Pulmonary artery (tissue), 1 donor: ENCODE results near the gene SMIM29.

GRCh38 chr6:33299278-33299694 lies 544 bp upstream of the RGL2 start:
- PRO-cap = bidirectional peak, plus-strand start at chr6:33299480, minus-strand start at chr6:33299345

DNA sequence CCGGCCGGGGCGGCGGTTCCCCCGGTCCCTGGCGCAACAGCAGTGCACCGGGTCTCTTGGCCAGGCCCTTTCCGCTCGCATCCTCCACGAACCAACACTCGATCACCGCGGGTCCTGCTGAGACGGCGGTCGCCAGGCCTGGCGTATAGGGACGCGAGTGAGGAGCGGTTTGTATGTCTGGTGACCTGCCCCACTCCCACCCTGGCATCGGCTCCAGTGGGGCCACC lies 238 bp downstream of the TAPBP start:
- PRO-cap = no peak

- PRO-cap = bidirectional peak, plus-strand start at chr6:33425809, minus-strand start at chr6:33425658; bidirectional peak, plus-strand start at chr6:33426072, minus-strand start at chr6:33425995; bidirectional peak, plus-strand start at chr6:33426323, minus-strand start at chr6:33426254
These were observed 6.0 kb downstream of the SYNGAP1 start for GRCh38 chr6:33425594-33426436.

DNA sequence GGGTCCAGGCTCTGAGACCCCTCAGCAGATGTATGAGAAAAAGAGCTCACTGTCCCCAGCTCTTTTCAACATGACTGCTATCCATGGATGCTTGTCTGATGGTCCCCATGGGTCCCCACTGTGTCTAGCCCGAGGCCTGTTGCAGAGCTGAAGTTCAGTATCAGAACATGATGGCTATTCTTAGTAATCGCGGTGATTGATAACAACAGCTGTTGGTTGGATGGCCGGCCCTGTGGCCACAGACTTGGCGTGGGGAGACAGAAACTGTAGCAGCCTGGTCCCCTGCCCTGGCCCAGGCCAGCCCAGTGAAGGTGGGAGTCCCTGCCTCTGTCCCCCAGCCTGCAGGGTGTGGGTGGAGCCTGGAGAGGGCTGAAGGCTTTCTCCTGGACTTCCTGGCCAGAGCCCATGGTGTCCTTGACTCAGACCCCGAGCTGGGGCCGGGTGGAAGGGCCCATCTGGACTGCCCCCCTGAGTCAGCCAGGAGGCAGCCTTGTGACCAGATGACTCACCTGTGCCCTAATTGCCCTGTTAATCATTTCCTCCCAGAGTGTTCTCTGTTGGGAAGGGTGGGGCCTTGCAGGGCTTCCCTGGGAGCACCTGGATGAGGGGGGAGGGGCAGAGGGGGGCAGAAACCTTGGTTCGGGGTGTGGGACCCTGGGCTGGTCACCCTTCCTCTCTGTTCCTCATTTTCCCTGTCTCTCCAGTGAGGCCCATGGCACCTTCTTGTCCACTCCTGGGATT lies 10.0 kb upstream of the BAK1 start:
- PRO-cap = no peak

- PRO-cap = no peak
These were observed 13.2 kb upstream of the BAK1 start for GRCh38 chr6:33593084-33593851.

- PRO-cap = no peak
These were observed 13.3 kb upstream of the ITPR3 start for GRCh38 chr6:33607801-33608204.

GRCh38 chr6:33619833-33620133 lies 1.3 kb upstream of the ITPR3 start:
- PRO-cap = no peak

GRCh38 chr6:33638540-33639171 lies 17.5 kb downstream of the ITPR3 start:
- PRO-cap = no peak

- PRO-cap = no peak
These were observed 6.9 kb downstream of the UQCC2 start for GRCh38 chr6:33704613-33705007.

- PRO-cap = no peak
These were observed 2.0 kb upstream of the IP6K3 start for GRCh38 chr6:33748393-33749386.

DNA sequence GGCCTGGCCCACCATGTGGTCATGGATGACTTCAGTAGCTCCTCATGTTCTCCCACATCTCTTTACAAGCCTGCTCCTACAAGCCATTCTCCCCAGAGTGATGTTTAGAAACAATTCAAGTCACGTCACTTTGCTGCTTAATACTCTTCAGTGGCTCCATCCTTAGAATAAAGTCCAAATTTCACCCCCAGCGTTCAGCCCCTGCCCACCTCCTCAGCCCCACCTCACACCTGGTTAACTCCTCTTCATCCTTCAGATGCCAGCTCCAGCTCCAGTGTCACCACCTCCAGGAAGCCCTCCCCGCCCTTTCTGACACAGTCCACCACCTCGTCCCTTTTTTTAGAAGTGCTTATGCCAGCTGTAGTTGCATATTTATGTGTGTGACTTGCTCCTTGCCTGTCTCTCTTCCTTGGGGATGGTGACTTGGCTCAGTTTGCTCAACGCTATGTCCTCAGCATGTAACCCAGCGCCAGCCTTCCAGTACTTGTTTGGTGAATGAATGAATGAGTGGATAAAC lies 3.5 kb upstream of the IP6K3 start:
- PRO-cap = no peak

DNA sequence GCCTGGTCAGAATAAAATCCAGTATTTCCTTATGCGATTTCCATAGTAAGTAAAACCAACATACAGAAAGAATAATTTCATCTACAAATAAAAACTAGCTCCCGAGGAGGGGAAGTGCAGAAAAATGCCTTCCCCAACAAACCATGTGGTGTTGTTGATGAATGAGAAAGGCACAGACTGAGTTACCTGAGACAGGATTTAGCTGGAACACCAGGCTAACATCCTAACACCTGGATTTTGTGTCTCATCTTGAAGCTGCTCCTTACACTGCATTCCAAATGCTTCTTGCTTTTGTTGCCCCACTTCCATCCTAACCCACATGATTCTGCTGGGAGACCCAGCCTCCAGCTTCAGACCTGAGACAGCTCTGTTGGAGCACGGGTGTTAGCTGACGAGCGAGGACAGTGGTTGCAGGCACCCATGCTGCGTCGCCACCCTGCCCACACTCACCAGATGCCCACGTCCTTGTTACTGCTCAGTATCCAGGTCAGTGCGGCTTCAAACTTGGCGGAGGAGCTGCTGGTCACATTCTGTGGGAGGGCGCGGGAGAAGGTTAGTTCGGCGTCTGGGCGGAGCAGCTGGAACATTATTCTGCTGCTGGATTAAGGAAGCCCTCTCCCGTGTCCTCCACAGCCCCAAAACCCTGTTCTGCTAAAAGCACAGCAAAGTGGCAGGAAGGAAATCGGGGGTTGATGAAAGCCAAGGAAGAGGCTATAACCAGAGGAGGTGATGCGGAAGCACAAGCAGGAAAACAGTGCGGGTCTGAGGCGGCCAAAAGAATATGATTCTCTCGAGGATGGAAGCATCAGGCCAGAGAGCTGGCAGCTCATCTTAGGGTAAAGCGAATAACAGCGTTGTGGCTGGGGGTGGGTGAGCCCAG lies 9.0 kb downstream of the LEMD2 start:
- PRO-cap = no peak

DNA sequence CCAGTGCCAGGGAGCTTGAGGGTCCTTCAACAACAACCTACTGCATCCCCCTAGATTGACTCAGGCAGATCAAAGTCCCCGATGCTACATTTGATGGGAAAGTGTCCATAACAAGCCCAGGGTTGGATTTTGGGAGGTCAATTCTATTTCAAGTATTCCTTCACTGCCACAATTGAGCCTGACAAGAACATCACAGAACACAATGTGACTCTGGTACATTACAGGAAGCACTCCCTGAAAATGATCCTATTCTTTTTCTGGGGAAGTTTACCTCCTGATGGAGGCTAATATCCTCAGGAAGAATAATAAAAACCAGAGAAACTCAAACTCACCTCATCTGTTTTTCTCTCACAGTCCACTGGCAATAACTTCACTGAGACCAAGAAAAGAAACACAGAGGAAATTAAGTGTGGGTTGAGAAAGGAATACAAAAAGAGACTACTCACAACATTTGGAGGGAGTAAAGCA lies 2.5 kb downstream of the LEMD2 start:
- PRO-cap = no peak

GRCh38 chr6:33907919-33908833 lies 104.4 kb upstream of the MLN start:
- PRO-cap = no peak

- PRO-cap = no peak
These were observed 157.6 kb downstream of the GRM4 start for GRCh38 chr6:33988104-33988944.

- PRO-cap = no peak
These were observed 129.4 kb downstream of the GRM4 start for GRCh38 chr6:34016414-34016865.

GRCh38 chr6:34236968-34237828 lies 525 bp downstream of the HMGA1 start:
- PRO-cap = unidirectional peak, plus-strand start at chr6:34237152; bidirectional peak, plus-strand start at chr6:34237632, minus-strand start at chr6:34237404

DNA sequence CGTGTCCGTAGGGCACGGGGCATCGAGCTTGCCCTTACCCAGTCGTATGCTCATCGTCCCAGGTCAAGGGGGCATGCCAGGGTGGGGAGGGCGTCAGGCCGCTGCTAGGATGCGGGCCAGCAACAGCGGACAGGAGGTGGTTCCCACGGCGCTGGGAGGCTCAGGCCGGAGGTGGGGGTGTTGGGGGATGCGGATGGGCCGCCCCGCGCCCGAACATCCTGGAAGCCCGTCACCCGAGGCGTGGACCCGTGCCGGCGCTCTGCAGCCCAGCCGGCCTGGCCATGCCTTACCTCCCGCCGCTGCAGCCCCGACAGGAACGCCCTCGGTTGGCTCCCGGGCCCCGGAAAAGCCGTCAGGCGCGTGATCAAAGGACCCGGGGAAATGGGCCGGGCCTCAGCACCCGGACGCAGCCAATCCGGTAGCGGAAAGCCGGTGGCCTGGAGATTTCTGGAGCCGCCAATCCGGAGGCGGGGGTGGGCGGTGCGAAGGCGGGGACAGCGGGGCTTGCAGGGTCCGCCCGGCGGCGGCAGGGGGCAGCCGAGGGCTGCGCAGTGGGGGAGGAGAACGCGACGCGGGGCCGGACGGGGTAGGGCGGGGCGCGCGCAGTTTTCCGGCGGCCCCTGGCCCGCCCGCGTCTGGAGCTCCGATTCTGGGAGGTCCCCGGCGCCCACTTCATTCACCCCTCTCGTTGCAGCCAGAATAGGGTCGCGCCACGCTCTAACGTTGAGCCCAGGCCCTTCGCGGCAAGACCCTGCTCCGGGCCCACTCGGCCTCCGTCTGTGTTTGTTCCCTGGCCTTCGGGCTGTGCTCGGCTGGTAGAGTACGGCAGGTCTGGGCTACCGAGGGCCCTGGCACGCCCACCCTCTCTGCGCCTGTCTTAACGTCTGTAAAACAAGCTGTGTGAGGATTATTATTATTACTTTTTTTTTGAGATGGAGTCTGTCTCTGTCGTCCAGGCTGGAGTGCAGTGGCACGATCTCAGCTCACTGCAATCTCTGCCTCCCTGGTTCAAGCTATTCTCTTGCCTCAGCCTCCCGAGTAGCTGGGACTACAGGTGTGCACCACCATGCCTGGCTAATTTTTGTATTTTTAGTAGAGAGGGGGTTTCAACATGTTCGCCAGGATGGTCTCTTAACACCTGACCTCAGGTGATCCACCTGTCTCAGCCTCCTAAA lies at the start of gene SMIM29:
TSS of gene SMIM29 (minus strand) at position 318 of the 1,175 bp plus-strand sequence.
- PRO-cap = bidirectional peak, plus-strand start at position 605 of the sequence, minus-strand start at position 301 of the sequence

- PRO-cap = no peak
These were observed 57.5 kb upstream of the SMIM29 start for GRCh38 chr6:34306148-34306953.

- PRO-cap = no peak
These were observed 60.1 kb downstream of the NUDT3 start for GRCh38 chr6:34332316-34332884.